Progenitor cell of endocrine pancreas (in vitro differentiated cells): ENCODE measurements around a stretch of chr5.

GRCh38 chr5:143166078-143166584, 237.4 kb downstream of the NR3C1 start:
- PRO-cap, result no peak

DNA sequence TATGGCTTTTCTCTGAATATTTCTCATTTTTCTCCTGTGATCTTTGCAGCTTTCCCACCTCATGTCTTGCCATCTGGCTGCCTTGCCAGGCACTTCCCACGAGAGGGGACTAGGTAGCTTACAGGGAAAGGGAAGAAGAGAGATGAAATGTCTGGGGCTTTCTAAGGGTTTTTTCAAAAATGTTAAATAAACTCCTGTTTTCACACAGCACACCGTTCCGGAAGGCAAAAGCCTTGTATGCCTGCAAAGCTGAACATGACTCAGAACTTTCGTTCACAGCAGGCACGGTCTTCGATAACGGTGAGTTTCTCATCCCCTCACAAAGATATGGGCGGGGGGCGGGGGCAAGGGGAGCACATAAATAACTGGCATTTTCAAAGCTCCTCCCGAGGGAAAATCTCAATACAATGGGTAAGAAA, 189.7 kb downstream of the NR3C1 start:
- PRO-cap, result no peak

DNA sequence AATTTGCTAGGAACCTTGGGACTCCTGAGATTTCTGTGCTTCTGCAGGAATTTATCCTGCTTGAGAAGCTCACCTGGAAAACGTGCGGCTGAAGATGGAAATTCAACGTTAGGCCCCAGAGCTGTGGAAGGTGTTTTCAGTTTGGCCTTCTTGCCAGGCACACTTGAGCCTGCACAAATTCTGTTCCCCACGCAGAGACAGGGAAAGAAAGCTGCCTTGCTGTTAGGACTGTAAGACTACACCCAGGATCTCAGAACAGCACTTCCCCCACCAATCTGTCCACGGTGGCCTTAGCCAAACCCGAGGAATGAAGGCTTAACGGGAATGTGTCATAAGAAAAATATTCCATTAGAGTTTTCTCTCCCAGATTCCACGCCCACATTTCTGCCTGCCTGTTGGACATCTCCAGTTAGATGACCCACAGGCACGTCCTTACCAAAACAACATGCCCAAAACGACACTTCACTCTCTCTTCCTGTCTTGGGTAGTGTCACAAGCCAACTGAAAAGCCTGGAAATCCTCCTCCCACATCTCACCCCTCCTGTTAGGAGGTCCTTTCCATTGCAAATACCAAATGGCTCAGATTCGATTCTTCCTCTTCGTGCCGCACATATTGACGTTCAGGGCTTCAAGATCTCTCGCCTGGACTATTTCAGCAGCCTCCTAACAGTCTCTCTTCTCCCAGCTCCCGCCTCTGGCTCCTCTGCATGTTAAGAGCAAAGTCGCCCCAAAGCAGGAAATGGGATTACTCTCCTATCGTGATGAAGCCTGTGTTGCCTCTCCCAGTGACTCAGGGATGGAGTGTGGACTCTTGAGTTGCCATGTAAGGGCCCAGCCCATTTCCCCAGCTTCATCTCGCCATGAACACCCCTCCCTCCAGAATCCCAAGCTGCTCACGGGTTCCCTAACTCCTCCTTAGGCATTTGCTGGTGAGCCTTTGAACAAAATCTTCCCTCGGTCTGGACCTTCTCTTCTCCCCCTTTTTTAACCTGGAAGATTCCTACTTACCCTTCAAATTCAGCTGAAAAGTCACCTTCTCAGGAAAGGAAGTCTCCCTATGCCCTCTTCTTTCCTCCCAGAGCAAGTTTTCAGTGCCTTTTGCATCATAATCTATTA, 159.3 kb downstream of the NR3C1 start:
- PRO-cap, result no peak

DNA sequence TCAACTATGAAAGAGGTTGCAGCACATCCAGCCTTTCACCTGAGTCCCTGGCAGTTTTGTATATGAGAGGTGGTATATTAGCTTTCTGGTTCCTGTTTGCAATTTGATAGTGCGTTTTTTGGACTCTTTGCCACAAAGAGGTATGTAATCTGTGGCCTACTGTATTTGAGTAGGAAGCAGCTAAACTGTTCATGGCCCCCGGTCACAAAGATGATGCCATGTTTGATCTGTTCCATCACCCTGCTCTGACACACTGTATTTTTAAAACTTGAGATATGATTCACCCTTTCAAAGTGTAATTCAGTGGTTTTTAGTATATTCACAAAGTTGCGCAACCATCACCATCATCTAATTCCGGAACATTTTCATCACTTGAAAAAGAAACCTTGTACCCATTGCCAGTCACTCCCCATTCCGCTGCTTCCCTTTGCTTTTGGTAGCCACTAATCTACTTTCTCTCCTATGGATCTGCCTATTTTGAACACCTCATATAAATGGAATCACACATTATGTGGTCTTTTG, 141.8 kb downstream of the NR3C1 start:
- PRO-cap, result no peak

DNA sequence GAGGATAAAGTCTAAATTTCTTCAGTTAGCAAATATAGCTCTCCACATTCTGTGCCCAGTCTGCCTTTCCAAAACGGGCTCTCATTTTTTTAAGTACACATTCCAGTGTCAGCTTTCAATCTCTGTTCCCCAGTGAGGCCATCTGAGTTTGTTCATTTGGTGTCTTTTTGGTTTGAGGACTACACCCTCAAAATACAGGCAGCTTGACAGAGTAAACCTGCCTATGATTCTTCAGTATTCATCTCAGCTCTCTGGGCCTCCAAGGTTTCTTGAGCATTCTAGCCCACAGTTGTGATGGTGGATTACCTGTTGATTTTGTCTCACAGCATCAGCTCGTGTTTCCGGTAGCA, 55.7 kb downstream of the NR3C1 start:
- PRO-cap, result no peak

- PRO-cap, result no peak
Observed at GRCh38 chr5:143371966-143372471, 31.5 kb downstream of the NR3C1 start.

DNA sequence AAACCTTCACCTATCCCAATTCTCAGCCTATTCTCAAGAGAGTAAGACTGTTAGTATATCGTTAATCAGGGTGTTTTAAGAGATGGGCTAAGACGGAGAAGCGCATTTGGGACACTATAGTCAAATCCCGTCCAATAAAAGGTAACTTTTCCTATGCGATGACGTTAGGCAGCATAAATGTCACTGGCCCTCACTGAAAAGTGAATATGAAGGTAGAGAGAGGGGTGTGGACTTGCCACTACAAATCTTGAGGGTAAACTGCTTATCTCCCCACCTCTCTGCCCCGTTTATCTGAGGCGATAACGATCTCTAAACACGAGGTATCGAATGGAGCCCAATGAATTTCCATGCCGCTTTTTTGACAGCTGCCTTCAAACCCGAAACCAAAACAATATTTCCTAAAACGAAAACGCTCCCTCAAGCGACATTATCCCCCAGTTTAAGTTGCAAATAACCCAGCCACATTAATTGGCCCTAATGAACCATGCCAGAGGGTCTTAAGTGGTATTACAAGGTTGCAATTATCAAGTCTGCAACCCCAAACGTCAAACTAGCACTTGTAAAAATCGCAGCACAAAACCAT, 1.5 kb downstream of the NR3C1 start:
- PRO-cap, result no peak

DNA sequence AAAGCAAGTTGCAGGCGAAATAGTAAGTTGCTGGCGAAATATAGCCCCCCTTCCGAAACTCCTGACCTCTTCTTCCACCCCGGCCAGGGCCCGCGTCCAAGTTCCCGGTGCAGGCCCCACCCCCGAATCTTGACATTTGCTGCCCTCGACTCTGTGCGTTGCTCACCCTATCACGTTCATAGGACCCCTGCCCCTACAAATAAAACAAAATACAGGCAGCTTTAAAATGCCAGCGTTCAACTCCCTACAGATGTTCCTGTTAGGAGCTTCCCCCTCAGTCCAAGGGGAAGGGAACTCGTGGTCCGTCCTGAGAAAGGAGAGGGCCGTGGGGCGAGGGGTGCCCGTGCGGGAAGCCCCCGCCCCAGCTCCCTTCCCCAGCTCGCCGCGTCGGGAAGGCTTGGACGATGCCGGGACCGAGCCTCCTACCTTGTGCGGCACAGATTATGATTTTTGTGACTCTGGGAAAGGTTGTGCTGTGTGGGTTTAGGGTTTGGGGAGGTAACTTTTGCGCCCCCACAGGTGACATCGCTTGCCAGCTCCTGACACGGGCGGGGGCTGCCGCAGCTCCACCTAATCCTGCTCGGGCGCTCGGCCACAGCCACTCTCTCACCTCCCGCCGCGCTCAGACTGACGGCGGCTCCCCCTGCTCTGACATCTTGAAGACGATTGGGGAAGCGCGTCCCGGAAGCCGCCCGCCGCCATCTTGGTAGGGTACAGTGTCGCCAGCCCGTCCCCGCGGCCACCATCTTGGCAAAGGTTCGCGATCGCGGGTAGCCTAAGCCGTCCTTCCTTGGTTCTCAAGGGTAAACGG, 1.4 kb upstream of the NR3C1 start:
- PRO-cap, result unidirectional peak, plus-strand start at position 136 of the sequence; bidirectional peak, plus-strand start at position 753 of the sequence, minus-strand start at position 629 of the sequence

DNA sequence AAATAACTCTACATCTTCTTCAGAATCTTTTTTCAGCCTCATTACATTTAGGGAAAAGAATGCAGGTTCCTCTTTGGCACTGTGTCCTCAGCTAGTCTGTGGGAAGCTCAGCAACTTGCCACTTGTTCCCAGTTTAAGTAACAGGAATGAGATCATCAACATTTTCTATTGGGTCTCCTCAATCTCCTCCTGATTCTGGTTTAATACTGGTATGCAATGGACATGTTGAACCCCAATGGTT, 78.3 kb upstream of the HMHB1 start:
- PRO-cap, result no peak

DNA sequence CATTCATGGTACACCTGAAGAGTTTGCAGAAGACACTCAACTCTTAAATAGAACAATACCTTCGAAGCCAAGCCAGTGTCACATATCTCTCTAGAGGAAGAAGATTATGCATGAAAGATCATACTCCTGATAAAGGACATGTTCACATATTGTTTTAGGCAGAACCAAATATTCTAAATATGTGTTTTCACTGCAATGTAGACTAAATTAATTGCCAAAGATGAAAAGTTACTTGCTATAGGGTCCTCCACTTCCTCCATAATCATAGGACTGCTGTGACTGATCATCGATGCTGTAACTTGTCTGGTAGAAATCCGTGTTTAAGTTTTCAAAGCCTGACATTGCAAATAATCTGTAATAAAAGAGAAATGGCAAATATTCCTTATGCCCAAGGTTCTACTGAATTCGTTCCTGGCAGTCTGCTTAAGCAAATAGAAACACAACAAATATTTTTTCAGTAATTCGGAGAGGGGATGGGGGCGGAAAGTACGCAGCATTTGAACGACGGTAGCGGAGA, 787 bp downstream of the YIPF5 start:
- PRO-cap, result no peak

- PRO-cap, result no peak
Observed at GRCh38 chr5:145937301-145938513, 1.3 kb downstream of the SH3RF2 start.

DNA sequence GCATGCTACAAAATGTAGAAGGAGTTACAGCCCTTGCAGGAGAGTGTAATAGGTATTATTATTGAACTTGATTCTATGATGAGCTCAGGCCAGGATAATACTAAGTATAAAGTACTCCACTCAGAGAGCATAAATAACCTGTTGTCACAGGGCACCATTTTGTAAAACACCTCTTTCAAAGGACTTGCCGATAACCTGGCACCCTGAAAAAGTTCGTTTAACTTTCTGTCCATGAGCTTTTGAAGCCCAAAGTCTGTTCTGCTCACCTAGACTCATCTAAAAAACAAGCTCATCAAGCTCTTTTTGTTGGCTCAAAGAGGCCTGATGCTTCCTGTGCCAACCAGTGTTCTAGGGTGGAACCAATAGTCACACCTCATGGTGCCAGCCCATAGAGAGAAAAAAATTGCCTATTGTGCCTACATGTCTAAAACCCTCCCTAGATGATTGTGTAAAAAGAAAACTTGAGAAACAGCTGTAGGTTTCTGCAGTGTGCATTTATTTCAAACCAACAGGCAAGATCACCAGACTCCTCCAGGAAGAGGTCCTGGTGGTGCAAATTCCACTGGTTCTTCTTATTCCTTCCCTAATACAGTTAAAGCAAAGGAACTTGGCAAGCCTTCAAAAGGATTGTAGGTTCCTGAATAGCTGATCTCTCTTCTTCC, 4.7 kb downstream of the SH3RF2 start:
- PRO-cap, result no peak

- PRO-cap, result no peak
Observed at GRCh38 chr5:145942137-145942602, 5.8 kb downstream of the SH3RF2 start.

DNA sequence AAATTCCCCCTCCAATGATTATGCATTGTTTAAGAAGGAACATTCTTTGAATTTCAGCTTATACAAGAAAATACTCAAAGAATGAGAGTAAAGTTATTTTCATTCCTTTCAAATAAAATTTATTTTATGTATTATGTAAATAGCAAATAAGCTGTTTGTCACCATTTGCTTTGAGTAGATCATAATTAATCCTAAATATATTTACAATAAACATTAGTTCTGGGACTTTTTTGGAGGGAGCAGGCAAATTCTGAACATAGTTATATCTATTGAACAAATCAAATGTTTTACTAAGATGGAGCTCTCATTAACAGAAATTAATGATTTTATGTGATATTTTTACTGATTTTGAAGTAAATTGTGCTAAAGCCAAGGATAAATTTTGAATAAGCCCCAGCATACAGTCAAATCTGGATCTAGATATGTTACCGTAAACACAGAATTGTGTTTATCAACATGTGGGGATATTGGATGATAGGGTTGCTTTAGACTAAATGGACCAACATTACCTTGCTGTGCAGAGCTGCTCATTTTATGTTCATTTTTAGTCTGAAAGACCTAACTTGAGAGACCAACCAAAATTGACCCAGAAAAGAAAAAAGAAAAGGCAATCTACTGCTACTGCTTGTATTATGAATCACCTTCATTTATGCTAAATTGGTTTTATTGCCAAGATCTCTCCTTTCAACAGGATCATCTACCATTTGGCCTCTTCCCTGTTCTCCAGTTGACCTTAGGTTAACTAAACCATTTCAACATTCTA, 48.7 kb upstream of the POU4F3 start:
- PRO-cap, result no peak

DNA sequence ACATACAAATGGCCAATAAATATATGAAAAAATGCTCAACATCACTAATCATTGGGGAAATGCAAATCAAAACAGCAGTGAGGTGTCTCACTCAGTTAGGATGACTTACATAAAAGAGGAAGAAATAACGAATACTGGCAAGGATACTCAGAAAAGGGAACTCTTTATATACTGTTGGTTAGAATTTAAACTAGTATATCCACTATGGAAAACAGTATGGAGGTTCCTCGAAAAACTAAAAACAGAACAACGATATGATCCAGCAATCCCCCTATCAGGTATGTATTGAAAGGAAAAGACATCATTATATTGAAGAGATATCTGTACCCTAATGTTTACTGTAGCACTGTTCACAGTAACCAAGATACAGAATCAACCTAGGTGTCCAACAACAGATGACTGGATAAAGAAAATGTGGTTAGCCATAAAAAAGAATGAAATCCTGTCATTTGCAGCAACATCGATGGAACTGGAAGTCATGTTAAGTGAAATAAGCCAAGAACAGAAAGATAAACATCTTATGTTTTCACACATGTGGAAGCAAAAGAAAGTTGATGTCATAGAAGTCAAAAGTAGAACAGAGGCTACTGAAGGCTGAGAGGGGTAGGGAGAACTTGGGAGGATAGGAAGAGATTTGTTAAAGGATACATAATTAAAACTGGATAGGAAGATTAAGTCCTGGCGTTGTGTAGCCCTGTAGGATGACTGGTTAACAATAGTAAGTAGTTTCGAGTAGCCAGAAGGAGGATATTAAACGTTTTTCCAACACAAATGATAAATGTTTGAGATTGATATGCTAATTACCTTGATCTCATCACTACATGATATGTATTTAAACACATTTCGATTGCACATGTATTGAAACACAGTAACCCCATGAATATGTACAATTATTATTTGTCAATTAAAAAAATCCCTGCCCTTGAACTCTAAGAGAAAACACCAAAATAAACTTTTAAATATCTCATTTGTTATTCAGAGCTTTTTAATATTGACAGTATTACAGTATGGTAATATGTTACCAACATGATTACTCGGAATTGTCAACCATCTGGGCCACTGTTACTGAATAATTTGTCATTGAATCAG, 27.2 kb downstream of the GPR151 start:
- PRO-cap, result no peak

DNA sequence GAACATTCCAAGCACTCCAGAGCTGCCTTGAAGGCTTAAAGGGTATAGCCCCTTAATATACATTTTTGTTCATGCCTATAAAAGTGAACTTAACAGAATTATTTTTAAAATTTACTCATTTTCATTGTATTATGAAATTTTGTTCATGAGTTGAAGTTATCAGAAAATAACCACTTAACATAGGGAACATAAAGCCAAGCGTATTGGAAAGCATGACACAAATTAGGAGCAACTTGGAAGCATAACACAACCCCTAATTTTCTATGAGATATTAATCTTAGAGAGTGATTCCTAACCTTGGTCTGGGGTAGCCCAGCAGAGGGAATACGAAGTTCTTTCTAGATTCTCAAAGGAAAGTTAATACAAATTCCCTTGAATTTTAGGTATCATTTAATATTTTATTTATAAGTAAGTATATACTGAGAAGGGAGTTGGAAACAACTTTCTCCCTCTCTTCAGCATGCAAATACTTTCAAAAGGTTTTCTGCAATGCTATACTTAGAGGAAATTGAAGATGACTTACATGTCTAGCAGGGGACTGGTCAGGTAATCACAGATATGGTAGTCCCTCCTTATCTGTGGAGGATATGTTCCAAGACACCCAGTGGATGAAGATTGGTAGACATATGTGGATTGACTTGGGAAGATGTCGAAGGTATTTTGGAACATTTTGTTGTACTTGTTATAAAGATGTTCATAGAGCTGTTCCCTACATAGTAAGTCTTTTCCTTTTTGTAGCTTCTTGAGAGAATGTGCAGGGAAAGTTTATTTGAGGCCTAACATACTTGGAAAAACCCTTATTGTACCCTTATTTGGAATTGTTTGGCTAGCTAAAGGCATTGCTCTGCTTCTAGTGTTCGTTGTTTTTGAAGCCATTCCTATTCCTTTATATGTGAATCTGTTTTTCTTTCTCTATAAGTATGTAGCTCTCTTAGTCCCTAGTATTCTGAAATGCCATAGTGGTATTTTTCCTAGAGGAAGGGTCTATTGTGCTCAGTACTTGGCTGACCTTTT, 26.0 kb downstream of the GPR151 start:
- PRO-cap, result no peak

DNA sequence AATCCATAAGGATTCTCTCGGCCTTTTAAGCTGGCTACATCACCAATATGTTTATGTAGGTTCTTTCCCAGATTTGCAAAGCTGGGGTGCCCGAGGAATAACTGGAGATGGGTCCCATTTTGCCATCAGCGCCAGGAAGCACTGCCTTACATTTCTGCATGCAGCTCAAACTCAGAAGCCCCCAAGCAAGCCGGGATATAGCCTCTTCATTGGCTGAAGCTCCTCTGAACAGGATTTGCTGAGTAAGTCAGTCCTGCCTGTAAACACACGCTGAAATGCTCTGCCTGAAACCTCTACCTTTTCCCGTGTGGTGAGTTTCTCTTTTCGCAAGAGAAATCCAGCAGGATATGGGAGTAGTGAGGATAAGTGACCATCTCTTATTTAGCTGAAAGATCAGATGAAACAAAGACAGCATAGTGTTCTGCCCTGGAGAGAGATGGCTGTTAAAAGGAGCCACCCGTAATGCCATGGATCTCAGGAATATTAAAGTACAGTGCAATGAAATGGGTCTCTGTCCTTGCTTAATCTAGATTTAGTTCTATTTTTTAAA, 177.3 kb upstream of the PPP2R2B start:
- PRO-cap, result no peak

- PRO-cap, result no peak
Observed at GRCh38 chr5:147235213-147235478, 320 bp downstream of the STK32A start.

DNA sequence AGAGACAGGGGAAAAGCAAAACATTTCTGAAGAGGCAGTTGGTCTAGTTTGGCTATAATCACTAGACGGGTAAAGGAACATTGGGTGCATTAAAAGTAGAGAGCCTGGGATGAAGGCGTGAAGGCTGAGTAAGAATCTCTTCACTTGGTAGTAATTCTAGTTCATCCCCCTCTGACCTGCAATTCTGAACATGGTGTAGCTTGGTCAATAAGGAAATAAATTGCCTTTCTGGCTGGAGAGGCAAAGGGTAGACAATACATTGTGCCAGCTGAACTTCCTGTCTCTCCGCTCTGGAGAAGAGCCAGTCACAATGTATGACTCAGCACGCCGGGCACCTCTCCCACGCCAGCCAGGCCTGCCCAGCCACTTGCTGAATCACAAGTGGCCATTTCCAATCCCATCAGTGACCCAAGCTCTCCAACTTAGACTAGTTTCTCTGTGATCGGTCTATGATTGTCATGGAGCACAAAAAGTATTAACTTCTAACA, 75.4 kb downstream of the STK32A start:
- PRO-cap, result no peak

- PRO-cap, result no peak
Observed at GRCh38 chr5:147383154-147383580, 126.7 kb downstream of the DPYSL3 start.